Diencephalon (tissue), 2 donors: Measurements from ENCODE around the genes ING1, ANKRD10 and ARHGEF7.

GRCh38 chr13:110632205-110632912 lies 17.0 kb downstream of the NAXD start:
- RAMPAGE, long total RNA: no peak

- RAMPAGE, long total RNA: no peak
Measured at GRCh38 chr13:110642151-110643150, 27.1 kb downstream of the NAXD start.

DNA sequence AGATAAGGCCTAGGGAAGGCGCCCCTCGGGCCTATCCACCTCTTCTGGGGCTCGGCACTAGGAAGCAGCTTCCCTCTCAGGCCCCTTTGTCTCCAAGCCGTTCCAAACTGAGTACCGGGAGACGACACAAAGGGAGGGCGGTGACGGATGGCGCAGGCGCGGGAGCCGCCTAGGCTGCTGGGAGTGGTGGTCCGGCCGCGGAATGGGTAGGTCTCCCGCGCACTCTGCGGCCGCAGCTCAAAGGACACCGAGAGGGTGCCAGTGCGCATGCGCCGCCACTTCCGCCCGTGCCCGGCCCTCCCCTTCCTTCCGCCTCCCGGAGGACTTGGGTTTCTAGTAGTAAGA lies 756 bp upstream of the ING1 start:
- RAMPAGE, long total RNA: no peak

- RAMPAGE, long total RNA: no peak
Measured at GRCh38 chr13:110713117-110713602, 340 bp upstream of the ING1 start.

DNA sequence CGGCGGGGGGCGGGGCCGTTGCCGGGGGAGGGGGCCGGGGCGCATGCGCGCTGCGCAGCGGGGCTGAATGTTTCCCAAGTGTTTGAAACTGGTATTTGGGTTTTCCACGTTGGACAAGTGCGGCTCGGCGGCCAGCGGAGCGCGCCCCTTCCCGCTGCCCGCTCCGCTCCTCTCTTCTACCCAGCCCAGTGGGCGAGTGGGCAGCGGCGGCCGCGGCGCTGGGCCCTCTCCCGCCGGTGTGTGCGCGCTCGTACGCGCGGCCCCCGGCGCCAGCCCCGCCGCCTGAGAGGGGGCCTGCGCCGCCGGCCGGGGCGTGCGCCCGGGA lies at the start of gene ING1:
TSS of gene ING1 (plus strand) at position 98 of the 325 bp plus-strand sequence.
- RAMPAGE, long total RNA: no peak

DNA sequence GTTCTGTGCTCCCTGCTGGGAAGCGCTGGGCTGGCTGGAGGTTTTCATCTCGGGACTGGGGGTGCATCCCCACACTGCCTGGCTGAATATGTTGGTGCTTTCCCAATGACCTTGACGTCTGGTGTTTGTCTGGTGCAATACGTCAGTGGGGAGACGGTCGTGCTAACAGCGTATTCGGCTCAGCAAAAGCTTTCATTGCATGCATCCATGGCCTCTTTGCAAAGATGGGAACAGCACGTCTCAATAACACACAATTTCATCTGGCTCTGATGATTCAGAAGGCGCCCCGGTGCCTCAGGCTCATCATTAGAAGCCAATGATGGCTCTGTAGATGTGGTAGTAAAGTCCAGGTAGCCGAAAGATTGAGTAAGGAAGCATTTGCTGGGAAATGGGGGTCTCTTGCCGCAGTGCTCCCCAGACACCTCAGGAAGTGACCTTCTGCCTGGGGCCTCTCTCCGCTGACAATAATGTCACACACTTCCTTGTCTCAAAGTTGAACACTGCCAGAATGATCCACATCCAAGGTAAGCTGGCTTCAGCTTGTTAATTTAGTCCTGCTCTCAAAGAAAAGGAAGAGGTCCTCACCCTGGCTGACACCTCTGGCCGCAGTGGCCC lies 97.7 kb downstream of the ING1 start:
- RAMPAGE, long total RNA: no peak

- RAMPAGE, long total RNA: no peak
Measured at GRCh38 chr13:110898426-110898751, 16.5 kb downstream of the ANKRD10 start.

DNA sequence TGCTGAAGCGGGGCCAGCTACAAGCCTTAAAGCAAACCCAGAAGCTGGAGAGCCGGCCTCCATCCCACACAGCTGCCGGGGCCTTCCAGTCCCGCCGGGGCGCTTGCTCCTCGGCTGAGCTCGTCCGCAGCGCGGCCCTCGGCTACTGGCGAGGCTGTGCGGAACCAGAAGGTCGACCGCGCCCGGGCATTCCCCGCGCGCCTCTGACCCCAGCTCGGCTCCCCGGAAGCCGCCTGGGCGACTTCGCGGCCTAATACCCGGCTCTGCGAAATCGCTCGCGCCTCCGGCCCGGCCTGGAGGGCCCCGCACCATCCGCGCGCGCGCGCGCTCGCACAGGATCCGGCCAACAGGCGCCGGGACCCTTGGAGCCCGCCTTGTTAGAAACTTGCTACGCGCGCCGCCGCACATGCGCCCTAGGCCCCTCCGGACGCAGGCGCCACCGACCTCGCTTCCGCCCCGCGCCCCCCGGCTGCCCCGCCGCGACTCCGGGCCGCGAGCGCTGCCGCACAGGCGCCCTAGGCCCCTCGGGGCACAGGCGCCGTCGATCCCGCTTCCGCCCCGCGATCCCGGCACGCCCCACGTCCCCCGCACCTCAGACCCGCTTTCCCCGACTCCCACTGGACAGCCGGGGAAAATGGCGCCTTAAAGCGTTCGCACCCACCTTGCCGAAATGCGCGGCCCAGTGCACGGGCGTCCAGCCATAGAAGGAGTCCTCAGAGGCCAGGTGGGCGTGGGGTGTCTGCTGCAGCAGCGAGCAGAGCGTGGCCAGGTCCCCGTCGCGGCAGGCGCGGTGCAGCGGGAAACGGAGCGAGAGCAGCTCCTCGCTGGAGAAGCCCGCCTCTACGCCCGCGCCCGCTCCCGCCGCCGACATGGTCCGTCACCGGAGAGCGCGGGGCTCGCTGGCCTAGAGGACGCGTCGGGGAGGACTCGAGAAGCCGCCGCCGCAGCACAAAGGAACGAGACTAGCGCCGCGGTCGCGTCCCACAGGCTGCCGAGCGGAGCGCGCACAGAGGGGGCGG lies at the start of gene ANKRD10:
TSS of gene ANKRD10 (minus strand) at position 1,006 of the 1,019 bp plus-strand sequence.
- RAMPAGE, long total RNA: no peak

DNA sequence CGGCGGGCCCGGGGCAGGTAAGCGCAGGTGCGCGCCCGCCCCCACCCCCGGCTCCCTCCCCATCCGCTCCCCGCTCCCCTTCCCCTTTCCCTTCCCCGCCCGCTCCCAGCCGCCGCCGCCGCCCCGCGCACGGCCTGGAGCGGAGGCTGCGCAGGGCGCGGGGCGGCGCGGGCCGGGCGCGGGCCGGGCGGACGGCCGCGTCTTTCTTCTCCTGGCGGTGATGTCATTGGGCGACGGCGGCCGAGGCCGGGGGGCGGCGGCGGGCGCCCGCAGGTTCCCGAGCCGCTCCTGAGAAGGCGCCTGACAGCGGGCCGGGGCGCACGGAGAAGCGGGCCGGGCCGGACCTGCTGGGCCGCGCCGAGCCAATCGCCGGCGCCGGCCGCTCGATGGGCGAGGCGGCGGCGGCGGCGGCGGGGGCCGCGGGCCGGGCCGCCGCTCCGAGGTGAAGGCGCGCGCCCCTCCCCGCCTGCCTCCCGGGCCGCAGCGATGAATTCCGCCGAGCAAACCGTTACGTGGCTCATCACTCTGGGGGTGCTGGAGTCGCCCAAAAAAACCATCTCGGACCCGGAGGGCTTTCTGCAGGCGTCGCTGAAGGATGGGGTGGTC lies at the start of gene ARHGEF7:
TSS of gene ARHGEF7 (plus strand) at position 270 of the 606 bp plus-strand sequence.
- RAMPAGE, long total RNA: no peak

GRCh38 chr13:111153807-111154334 lies 38.8 kb downstream of the ARHGEF7 start:
- RAMPAGE, long total RNA: no peak

DNA sequence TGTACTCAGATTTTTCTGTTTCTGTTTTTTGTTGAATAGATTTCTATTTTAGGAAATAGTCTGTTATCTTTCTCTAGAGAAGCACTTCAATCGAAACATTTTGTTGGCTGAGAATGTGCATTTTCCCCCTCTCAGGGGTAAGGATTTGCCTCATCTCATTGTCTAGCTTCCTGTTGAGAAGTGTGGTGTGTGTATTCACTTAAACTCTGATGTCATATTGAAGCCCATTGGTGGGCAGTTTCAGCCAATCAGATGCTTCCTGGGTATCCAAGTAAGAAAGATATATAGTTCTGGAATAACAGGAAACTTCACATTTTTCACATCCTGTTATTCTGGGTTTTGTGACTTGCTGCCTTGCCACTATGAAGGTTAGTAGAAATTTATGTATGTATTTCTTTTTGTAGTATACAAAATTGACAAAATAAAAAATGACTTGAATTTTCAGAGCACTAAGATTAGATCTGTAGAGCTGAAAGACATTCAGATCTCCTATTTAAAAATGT lies 87.7 kb downstream of the ARHGEF7 start:
- RAMPAGE, long total RNA: no peak

DNA sequence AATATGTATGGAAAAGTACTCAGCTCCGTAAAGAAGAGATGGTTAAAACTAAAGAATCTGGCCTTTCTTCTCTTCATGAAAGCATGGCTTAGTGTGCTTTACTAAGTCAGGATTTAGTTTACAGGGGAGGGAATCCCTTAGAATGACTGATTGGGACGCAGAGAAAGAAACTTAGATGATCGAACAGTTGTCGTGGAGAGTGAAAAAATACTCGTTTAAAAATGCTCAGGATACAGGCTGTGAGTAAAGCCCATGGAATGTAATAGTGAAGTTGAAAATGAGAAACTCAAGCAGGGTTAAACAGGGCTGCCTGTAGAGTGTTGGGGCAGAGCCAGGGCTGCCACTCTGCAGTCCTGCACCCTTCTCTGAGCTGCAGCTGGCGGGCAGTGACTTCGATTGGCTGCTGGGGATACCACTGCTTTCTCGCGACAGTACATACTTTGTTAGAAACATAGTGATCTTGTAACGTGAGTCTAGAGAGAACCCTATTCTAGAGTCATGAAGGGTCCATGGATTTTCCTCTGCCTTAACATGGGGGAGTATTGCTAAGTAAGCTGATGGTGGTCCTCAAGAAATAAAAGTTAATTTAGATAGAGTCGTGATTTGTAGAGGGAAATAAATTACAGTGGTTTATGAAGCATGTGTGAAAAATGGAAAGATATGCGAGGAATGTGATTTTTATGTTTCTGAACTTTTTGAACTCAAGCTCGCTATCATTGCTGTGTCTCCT lies 95.4 kb downstream of the ARHGEF7 start:
- RAMPAGE, long total RNA: no peak

GRCh38 chr13:111215580-111216044 lies 100.5 kb downstream of the ARHGEF7 start:
- RAMPAGE, long total RNA: no peak

DNA sequence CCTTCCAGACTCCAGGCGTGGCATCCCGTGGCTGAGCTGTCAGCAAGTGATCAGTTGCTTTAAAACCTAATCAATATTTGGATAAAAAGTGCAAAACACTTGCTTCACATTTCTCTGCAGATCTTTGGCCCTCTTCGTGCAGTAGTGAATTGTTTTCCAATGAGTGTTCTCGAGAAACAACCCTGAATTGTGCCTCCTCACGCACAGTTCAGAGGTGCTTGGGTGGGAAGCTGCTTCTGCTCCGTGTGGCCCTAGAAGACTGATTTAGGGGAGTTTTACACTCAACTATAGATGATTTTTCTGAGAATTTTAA lies 39.8 kb upstream of the TEX29 start:
- RAMPAGE, long total RNA: no peak

GRCh38 chr13:111844431-111844731 lies 222.6 kb upstream of the SOX1 start:
- RAMPAGE, long total RNA: no peak

DNA sequence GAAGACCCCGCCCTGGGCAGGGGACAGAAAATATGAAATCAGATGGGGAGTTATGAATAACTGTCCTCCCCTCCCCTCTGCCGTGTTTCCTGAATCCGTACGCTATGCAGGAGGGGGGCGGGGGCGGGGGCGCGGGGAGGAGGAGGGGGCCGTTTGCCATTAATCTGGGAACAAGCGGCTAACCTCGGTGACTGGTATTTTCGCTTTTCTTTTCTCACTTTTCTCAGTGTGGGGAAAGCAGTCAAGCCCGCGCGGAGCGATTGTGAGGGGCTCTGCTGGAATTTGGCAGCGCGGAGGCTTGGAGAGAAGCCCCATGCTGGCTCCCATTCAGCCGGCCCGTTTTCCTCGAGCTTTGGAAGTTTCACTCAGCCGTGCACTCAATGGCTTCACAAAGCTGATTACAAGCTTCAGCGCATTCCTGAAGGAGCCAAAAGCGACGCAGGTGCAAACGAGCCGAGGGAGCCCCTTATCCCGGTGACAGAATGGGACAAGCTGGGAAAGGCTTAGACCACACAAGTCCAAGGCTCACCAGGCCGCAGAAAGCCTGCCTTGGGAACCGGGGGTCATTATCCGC lies 36.9 kb downstream of the SOX1 start:
- RAMPAGE, long total RNA: no peak

DNA sequence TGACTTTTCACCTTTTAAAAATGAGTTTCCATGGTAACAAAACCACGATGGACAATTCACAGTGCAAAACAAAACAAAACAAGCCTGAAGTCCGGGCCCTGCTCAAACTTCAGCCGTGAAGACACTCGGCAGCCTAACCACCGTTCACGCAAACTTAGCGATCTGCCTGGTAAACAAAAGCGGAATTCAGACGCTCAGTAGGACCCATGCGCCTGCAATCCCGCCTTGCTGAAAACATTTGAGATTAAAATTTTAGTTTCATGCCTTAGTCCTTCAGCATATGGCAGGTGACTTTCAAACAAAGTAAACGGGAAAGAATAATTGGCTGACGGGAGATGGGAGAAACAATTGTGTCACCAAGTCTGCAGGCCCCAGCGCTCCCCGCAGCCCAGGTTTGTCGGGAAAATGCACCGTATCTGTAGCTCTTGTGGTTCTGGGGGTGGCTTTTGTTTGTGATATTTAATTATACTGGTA lies 94.5 kb downstream of the SOX1 start:
- RAMPAGE, long total RNA: no peak

GRCh38 chr13:112619704-112620272 lies 31.8 kb upstream of the TUBGCP3 start:
- RAMPAGE, long total RNA: no peak

DNA sequence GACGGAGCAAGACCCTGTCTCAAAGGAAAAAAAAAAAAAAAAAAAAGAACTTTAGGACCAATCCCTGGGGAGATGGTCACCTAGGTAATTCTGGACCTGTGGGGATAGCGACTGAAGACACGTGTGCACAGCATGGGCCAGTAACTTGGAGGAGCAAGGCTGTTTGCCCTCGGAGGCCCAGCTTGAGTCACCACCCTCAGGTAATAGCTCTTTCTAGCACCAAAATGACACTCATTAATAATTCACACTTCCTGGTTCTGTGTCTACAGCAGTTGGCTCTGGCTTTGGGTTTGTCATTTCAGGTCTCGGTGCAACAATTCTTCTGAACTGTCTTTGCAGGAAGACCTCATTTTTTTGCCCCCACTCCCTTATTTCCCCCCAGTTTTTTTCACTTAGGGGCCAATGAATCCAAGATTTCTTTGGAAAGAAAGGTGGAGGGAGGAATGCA lies 3.9 kb upstream of the ATP11A start:
- RAMPAGE, long total RNA: no peak

- RAMPAGE, long total RNA: no peak
Measured at GRCh38 chr13:112705170-112705798, 15.4 kb downstream of the ATP11A start.